AG09319 (cell line): ENCODE measurements around the gene CCNB1.

- RRBS: no CpG with 5 or more reads among the region's 5 CpGs
Measured at GRCh38 chr5:66100032-66100564, 44.0 kb upstream of the SREK1 start.

GRCh38 chr5:66158074-66159006 lies 14.2 kb downstream of the SREK1 start:
- RRBS: no CpG with 5 or more reads among the region's 11 CpGs

DNA sequence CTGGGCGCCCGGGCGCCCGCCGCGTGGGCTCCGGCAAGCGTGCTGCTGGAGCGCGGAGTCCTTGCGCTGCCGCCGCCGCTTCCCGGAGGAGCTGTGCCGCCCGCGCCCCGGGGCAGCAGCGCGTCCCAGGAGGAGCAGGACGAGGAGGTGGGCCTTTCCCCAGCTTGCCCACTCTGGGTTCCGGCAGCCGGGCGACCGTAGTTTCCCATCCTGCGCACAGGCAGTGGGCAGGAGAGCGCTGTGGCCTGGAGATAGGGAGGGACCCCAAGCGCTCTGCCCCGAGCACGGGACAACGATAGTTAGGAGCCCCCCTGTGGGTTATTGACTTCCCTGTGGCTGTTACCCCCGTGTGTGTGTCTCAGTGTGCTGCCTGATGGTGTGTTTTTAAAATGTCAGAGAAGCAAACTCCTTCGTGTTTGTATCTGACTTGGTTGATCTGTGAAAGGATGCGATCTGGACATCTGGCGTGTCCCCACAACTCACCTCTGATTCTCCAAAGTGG lies 730 bp downstream of the MAST4 start:
- RRBS: 2% methylated on average over 16 of the region's 36 CpGs

DNA sequence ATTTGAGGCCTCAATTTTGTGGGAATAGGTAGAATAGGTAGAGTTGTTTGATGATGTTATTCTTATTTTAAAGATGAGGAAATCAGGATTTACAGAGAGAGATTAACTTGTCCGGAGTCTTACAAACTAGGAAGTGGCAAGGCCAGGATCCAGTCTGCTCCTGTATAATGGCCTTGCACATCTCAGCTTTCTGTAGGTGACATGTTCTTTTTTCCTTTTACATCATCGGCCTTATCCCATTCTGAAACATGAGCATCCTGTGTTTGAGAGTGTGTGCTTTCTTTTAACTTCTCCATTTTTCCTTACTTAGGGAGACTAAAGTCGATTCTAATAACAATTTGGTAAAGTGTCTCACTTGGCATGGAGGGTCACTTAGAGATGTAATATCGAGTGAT lies 214.6 kb downstream of the CD180 start:
- RRBS: no CpG with 5 or more reads among the region's 4 CpGs

DNA sequence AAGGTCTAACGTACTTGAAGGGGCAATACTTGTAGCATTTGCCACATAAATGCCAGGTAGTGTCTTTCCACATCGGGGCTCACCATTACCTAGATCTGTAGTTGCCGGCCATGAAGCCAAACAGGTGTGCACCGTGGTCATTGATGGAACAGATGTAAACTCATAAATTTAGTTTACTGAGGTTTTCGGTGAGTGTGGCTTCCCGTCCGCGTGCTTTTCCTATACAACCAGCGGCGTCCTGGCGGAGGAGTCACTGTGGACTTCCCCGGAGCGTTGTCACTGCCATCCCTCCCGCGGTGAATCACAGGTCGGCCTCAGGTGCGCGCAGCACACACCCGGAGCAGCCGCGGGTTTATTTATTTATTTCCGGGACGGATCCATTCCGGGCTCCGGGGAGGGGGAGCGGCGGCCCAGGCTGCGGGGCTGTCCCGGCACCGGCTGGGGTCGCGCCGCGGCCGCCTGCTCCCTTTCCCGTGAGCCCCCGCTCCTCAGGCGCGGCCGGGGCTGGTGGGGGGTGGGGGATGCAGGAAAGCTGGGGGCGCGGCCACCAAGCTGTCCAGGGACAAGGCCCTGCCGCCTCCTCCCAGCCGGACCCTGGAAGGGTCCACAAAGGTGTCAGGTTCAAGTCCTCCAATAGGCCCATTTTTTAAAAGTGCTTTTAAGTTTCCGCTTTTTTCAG lies 192.7 kb downstream of the CD180 start:
- RRBS: under 1% methylated on average over 26 of the region's 45 CpGs

DNA sequence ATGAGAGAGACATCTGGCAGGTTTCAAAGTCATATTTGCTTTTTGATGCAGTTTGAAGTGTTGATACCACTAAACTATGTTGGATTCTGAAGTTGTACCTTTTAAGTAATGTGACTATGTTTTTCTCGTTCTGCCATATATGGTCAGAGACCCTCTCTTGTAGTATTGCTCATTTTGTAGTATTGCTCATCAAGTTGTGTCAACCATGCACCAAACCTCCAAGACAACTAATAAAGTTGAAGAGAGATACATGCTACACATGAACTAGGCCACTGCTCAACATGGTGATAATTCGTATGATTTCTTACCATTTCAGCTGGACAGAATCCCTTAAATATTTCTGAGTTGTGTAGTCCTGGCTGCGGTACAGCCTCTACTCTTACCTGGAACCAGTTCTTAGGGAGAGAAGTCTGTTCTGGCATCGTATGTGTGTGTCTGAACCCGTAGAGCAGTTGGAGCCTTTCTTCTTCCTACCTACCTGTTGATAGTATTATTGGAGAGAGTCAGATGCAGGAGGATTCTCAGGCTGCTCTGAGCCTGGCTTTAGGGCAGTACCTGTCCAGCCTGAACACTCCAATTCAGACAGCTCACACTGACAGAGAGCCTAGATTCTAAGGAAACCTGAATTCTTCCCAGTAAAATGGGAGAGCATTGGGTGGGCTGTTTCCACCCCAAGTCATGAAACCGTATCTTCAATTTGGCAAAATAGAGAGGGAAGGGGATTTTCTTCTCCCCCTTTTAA lies 190.2 kb downstream of the CD180 start:
- RRBS: no CpG with 5 or more reads among the region's 6 CpGs

GRCh38 chr5:67062846-67063553 lies 133.6 kb downstream of the CD180 start:
- RRBS: no CpG with 5 or more reads among the region's 3 CpGs

DNA sequence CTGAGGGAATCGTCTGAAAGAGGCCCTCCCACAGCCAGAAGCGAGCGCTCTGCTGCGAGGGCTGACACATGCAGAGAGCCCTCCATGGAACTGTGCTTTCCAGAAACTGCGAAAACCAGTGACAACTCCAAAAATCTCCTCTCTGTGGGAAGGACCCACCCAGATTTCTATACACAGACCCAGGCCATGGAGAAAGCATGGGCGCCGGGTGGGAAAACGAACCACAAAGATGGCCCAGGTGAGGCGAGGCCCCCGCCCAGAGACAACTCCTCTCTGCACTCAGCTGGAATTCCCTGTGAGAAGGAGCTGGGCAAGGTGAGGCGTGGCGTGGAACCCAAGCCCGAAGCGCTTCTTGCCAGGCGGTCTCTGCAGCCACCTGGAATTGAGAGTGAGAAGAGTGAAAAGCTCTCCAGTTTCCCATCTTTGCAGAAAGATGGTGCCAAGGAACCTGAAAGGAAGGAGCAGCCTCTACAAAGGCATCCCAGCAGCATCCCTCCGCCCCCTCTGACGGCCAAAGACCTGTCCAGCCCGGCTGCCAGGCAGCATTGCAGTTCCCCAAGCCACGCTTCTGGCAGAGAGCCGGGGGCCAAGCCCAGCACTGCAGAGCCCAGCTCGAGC lies 31.4 kb downstream of the CD180 start:
- RRBS: 82% methylated on average over 3 of the region's 21 CpGs

GRCh38 chr5:67194185-67194678 lies 2.4 kb downstream of the CD180 start:
- RRBS: no CpG with 5 or more reads among the region's 5 CpGs

DNA sequence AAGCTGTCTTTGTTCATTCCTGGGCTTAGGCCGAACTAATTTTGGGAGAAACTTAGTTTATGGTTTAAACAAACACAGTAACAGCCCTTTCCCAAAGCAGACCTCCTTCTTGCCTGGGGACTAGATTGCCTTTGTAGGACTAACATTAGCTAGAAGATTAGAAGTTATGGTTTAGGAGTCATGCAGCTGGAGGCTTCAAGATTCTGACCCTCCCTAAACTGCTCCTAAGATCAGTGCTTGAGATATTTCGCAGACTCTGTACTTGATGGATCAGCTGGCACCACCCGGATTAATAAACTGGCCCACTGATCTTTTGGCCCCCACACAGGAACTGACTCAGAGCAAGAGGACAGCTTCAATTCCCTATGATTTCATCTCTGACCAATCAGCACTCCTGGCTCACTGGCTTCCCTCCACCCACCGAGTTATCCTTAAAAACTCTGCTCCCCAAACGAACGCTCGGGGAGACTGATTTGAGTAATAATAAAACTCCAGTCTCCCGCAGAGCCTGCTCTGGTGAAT lies 36.3 kb upstream of the CD180 start:
- RRBS: no CpG with 5 or more reads among the region's 8 CpGs

DNA sequence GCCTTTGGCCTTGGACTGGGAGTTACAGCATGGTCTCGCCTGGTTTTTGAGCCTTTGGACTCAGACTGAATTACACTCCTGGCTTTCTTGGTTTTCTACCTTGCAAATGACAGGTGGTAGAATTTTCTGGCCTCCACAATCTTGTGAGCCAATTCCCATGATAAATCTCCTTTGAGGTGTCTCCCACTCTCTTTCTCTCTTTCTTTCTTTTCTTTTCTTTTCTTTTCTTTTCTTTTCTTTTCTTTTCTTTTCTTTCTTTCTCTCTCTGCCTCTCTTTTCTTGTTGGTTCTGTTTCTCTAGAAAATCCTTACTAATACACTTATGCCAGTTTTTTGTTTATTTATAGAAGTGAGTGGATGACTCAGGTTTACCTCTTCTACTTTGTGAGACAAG lies 60.7 kb upstream of the CD180 start:
- RRBS: no CpG with 5 or more reads among the region's 1 CpG

DNA sequence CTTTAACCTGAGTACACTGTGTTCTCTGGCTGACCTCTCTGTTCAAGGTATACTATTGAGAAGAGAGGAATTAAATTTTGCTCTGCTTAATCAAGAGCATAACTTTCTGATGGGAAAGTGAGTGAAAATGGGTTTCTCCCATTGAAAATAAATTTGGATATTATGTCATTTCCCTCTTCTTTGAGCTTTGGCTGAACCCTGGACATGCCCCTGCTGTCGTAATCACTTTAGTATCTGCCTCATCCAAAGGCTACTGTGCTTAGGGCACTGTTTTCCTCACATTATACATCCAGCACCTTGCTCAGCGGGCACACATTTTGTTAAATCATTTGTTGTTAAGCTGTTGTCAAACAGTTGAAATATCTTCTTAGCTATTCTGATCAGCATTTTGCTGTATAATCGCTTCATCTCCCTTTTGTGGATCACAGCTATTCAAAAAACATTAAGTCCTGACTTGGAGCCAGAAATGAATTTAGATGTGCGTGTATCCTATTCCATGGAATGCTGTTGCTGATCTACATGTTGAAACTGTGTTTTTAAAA lies 352.7 kb upstream of the CD180 start:
- RRBS: no CpG with 5 or more reads among the region's 4 CpGs

DNA sequence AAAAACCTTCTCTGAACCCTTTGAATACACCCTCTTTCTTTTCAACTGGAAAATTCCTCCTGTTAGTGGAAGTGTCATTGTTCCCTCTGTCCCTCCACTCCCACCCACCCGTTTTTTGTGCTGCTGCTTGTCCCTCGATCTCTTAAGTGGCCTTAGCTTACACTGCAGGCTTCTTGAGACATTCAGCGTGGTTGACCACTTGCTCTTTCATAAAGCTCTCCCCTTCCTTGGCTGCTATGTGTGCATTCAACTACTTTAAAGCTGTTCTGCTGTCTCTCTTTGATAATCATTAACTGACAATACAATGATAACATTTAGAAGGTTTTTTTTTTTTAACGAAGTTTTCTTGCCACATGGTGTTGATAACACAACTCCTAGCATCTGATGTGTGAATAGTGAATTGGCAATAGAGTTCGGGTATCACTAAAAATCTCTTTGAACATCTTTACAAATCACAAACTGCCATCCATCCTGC lies 409.1 kb upstream of the CD180 start:
- RRBS: no CpG with 5 or more reads among the region's 5 CpGs

DNA sequence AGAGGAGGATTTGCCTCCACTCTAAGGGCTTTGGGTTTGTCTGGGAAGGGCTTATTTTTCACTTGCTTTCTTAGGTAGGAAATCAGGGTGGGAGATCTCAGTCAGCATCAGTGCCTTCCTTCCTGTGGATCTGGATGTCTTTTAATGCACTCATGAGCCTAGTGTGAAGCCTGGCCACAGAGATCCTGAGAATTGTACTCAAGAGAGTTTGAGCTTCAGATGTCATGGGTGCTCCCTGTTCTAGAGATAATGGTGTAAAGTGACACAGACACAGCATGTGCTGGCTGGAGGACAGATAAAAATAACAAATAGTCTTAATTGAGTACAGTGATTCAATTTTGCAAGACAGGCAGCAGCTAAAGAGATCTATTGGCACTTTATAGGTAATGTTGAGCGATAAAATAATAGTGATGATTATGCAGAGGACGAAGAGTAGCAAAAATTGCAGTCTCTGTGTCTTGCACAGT lies 408.9 kb upstream of the PIK3R1 start:
- RRBS: no CpG with 5 or more reads among the region's 2 CpGs

DNA sequence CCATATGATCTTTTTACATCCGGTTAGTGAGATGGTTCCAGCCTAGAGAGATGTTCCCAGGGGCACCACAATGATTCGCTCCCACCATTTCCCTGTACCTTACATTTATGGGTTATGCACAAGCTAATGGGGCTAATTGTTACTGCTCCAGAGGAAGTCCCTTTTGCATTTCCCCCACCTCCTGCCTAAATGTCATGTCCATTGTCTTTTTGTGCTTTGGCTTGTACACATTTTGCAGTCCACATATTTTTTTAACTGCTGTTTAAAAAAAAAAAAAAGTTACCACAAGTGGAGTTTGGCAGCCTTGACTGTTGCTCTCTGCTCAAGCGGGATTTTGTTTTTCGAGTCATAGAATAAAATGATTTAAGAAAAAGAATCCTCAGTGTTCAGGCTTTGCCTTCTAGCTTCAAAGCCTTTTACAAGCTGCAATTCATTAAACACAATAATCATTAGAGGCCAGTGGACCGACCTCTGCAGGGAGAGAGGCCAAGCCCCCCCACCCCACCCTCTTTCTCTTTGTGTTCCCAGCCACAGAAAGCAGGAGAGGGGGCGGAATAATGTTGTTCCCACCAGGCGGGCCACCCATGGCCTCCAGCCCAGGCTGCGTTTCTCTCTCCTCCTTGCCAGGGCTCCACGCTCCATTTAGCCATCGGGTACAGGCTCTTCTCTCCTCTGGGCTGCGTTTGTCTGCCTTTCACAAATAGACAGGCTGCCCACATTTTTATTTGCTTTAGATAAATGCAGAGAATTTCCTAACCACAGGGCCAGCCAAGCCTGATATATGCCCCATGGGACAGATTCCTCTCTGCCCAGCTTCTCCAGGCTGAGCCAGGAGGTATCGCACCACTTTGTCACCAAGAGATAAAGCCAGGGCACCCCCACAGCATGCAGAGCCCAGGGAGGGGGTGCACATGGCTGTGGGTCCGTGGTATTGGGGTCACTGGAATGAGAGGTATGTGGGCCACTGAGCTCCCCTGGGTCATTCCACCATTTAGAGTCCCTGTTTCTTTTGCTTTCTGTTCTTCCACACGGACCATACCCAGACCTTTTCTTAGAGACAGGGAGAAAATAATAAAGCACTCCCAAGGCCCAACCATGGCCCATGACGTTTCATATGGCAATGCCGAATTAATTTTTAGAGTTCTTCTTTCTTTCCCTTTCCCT lies 318.7 kb downstream of the PIK3R1 start:
- RRBS: no CpG with 5 or more reads among the region's 16 CpGs

- RRBS: no CpG with 5 or more reads among the region's 3 CpGs
Measured at GRCh38 chr5:68683587-68684005, 410.2 kb upstream of the SLC30A5 start.

DNA sequence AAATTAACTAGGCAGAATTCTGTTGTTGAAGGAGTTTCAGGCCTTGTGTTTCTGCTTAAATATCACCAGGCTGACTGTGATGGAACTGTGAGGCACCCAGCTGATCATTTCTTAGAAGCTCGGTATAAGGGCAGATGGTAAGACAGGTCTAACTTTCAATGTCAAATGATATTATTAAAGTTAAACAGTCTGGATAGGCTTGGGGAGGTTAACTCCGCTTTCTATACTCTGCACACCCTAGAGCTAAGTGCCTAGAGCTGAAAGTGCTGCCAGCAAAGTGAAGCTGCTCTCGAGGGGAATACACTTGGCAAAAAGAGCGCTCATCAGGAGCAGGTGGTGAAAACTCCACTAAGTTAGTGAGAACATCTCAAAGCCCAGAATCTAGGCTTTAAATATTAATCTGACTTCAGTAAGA lies 349.7 kb upstream of the SLC30A5 start:
- RRBS: no CpG with 5 or more reads among the region's 4 CpGs

- RRBS: no CpG with 5 or more reads among the region's 2 CpGs
Measured at GRCh38 chr5:68844217-68844514, 249.6 kb upstream of the SLC30A5 start.

DNA sequence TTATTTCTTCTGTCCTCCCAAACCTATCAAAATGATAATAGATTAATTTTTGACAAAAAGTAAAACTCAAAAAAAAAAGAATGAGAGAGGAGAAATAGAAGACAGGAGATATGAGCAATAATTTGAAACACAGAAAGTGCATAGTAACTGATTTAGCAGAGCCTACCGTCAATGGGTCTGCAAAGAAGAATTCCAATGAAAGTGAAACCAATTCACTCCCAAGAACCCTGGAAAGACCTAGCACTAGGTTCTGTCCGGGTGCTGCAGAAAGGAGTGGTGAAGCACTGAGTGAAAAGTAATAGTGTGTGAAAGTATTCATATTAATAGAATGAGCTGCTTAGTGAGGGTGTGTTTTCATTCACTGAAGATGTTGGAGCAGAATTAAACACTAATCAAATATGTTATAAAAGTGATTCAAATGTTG lies 51.4 kb upstream of the SLC30A5 start:
- RRBS: no CpG with 5 or more reads among the region's 2 CpGs

GRCh38 chr5:69166668-69167591 lies at the start of gene CCNB1:
Gene CCNB1 (plus strand): TSS chr5:69167150.
- RRBS: under 1% methylated on average over 10 of the region's 54 CpGs